ENCODE measurements around the genes CELSR1 and CERK.

- PRO-cap = no peak
These were observed 11.7 kb downstream of the CDPF1 start for GRCh38 chr22:46238375-46238752.

DNA sequence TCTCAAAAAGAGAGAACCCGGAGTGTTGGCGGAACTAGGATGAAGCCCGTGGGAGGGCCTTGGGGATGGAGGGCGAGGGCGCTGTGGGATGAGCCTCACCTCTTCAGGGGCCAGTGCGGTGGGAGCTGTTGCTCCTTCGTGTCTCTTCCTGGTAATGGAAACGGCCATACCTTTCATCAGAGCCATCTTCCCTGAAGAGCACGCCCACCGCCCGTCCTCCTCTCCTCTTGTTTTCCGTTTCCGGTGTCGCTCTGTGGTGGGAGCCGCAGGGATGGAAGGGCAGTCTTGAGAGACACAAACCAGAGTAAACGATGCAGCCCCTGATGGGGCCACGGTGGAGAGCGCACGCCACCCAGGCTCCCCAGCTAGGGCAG, 15.8 kb downstream of the TRMU start:
- PRO-cap = no peak

- PRO-cap = no peak
These were observed 2.9 kb downstream of the CELSR1 start for GRCh38 chr22:46534201-46535272.

DNA sequence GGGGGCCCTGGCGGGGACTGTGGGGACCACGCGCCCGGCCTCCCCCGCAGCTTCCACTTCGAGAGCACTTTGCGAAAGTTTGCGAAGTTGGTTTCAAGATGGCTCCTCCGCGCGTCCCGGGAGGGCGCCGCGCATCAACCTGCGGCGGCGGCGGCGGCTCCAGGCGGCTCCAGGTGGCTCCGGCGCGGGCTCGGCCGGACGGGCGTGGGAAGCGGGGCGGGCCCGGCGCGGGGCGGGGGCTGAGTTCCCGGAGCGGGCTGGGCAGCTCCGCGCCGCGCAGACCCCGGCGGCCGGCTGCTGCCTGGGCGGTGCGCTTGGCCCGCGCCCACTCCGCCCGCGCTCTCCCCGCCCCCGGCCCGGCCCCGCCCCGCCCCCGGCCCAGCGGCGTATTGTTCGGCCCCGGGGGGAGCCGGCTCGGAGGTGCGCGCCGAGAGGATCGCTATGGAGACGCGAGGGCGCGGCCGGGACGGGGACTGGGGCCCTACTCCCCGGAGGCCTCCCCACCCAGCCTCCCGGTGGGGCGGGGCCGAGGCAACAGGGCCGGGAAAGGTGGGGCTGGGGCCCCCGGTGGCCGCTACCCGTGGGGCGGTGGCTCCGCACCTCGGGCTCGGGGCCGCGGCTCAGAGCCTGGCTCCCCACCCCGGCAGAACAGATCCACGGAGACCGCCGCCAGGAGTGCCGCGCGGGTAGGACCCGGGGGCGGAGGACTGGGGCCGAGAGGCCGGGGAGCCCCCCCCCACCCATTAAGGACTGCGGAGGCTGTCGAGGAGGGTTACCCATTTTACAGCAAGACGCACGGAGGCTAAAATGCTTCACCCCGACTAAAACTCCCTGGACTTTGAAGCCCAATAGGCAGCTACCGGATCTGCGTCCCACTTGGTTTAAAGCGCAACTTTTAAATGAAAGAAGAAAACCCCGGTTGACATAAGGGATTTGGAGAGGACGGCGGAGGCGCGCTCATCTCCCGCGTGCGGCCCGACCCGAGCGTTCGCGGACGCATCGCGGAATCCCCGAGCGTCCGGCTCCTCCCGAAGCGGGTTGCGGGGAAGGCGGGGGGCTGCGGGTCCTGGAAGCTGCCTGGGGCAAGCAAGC, at the start of gene CELSR1:
TSS of gene CELSR1 (minus strand) at position 316 of the 1,092 bp plus-strand sequence.
- PRO-cap = bidirectional peak, plus-strand start at position 417 of the sequence, minus-strand start at position 296 of the sequence; bidirectional peak, plus-strand start at position 931 of the sequence, minus-strand start at position 883 of the sequence

DNA sequence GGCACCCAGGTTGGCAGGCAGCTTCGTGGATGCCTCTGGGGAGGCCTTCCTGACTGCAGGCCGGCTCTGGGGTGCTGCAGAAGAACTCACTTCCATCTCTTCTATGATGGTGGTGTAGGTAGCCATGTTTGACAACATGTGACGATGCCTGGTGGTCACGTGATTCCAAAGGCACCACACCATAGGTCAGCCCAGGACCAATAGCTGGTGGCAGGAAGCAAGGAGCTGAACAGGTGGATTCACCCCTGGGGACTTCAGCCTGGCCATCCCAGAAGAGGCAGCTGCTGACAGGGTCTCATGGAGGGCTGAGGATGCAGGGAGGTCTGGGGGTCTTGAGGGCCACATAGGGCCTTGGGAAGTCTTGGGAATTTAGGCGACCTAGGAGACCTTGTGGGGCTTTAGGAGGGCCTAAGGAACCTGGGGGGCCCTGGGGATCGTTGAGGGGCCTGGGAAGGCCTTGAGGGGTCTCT, 24.2 kb upstream of the CELSR1 start:
- PRO-cap = no peak

DNA sequence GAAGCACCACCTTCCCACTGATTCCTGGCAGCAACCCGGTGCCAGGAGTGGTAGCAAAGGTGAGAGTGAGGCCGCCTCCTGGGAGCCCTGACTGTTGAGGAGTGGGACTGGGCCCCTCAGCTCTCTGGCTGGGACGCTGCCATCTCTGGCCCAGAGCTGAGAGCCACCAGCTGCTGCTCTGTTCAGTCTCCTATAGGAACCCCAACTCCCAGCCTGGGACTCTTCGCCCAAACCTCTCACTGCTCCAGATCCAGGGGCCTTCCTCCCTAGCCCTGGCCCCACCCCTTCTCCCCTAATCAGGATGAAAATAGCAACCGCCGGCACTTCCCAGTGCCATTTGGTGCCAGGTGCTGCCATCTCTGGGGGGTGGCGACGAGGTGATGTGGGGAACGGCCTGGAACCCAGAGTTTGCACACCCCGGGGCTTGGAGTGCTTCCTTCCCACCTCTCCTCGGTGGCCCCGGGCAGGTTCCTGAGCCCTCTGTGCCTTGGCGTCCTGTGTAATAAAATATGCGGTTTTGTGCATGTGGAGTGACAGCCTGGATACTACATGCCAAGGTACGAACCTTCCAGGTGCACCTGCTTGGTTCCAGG, 35.7 kb upstream of the CELSR1 start:
- PRO-cap = no peak

- PRO-cap = no peak
These were observed 5.8 kb downstream of the GRAMD4 start for GRCh38 chr22:46625830-46626513.

DNA sequence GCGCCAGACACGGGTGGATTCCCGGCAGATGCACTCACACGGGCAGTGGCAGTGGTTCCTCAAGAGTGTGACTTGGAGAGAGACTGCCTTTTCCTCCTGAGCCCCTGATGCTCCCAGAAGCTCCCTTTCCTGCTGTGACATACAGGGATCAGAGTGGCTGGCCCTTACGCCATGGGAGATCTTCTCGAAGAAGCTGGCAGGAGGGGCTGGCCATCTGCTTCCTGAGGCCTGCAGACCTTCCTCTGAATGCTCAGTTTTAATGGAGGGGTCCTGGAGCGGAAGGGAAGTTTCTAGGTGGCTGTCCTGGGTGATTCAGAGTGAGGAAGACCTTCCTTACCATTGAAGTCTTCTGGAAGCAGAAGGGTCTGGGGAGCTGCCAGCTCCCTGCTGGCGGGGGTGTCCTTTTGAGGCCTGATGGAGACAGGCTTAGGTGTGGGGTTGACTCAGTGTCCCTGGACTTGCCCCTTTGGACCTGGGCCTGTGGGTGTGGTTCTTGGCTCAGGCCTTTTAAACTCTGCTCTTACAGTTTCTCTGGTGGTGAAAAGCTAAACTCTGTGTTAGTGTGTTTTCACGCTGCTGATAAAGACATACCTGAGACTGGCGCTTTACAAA, 26.1 kb downstream of the GRAMD4 start:
- PRO-cap = no peak

DNA sequence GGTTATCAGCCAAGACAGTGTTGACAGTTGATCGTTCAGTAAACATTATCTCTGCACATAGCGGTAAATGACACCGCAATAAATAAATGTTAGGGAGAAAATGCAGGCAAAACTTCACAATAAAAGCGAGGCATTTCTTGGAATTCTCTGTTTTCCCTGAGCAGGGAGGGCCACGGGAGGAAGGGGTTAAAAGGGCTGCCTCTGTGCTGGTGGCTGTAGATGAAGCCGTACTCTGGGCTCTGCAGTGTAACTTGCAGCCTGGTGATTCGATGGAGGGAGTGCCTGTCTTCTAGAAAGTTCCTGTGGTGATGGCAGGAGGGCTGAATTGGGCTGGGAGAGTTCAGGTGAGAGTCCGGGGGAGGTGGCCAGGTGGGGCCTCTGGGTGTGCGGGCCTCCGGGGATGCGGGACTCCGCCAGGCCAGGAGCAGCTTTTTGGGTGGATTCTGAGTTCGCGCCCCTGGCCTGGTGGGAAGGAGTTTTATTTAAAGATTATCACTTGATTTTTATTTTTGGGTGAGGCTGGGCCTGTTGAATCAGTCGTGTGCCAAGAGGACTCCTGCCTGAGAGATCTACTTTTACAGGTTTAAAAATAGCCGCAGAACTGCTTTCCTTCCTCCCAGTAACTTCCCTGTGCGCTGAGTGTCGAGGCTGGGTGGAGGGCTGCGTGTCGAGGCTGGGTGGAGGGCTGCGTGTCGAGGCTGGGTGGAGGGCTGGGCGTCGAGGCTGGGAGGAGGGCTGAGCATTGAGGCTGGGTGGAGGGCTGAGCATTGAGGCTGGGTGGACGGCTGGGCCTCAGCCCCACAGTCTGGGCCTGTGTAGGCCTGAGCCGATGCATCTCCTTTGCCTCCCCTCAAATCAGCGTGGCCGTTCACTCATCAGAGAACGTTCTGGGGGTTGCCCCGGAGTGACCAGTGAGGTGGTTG, 29.7 kb downstream of the GRAMD4 start:
- PRO-cap = no peak

GRCh38 chr22:46655950-46656623, 35.9 kb downstream of the GRAMD4 start:
- PRO-cap = no peak

GRCh38 chr22:46676357-46676982, 56.3 kb downstream of the GRAMD4 start:
- PRO-cap = no peak

GRCh38 chr22:46710624-46711587, 27.1 kb downstream of the CERK start:
- PRO-cap = no peak

- PRO-cap = no peak
These were observed 7.5 kb downstream of the CERK start for GRCh38 chr22:46730498-46731030.

DNA sequence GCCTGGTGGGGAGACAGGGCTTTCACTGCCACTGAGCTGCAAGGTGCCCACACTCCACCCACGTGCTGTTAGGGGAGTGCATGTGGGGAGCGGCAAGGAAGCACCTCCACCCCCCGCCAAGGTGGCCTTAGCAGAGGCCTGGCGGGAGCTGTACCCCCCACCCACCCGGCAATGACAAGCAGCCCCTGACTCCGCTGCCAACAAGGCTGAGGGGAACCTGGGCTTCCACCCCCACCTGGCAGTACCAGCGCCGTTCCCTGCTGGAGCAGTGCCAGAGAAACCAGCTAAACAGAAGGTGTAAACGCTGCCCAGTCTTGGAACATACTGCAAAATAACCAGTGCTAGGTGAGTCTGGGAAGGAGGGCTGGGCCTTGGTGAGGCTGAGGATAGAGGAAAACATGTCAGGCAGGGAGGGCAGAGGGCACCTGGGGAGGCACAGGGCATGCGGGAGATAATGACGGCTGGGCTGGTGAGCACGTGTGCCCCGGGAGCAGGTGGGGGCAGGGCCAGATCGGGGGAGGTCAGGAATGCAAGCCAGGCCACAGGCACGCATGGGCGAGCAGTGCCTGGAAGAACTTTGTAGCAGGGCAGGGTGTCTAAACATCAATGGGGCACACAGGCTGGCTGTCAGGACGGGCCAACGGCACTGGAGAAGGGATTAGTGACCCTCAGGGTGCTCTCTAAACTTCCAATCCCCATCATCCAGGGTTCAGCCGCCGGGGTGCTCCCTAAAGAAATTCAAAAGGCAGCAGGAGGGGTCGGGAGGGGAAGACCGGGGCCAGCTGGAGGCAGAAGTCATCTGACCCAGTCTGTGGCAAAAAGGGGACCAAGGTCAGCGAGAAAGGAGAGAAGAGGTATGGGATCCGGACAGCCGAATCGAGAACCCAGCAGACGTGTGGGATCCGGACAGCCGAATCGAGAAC, 6.6 kb downstream of the CERK start:
- PRO-cap = no peak

DNA sequence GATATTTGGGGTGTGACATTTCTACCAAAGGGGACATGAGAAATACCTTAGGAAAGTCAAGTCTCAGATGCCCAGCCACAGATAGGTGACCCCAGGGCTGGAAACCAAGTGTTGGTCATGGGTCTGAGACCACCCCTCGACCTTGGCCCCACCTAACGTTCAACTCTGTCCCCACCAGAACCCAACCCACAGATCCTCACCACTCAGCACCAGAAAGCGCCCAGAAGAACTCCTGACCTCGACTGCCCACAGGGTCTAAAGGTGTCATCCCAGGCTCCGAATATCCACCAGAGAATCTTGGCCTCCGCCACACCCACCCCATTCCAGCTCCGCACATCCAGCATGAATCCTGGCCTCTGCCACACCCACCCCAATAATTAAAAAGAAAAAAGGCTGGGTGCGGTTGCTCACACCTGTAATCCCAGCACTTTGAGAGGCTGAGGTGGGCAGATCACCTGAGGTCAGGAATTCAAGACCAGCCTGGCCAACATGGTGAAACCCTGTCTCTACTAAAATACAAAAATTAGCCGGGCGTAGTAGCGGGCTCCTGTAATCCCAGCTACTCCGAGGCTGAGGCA, 1.3 kb downstream of the CERK start:
- PRO-cap = no peak

- PRO-cap = bidirectional peak, plus-strand start at chr22:46738387, minus-strand start at chr22:46738249; bidirectional peak, plus-strand start at chr22:46738475, minus-strand start at chr22:46738500
These were observed at the start of gene CERK for GRCh38 chr22:46737956-46738785. CERK (minus strand) TSS chr22:46738252.

DNA sequence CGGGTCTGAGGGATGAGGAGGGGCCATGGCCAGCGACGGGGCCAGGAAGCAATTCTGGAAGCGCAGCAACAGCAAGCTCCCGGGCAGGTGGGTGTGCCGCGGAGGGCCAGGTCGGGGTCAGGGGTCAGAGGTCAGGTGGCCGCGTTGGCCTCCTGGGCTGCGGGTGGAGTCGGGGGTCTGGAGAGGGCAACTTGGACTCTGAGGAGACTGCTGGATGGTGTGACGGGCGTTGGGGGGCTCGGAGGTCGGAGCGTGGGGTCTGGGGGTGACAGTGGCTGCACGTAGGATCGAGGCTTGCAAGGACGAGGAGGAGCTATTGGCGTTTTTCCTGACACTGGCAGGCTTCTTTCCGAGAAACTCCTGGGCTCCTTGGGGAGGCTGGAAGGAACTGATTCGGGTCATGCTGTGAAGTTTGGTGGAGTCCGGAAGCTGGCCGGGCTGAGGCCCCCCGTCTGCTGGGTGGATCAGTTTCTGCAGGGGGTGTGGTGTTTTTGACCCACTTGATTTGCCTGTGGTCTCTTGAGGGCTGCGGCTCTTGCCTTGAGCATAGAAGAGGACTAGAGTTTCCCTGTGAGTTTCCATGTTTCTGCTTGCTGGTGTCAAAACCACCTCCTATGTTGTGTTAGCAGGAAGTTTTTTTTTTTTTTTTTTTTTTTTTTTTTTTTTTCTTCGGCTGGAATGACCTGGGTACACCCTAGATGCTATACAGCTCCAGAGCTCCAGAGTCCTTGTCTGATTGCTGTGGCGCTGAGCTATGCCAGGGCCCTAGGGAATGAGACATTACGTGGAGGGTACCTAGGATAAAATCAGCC, 518 bp downstream of the TBC1D22A start:
- PRO-cap = no peak

DNA sequence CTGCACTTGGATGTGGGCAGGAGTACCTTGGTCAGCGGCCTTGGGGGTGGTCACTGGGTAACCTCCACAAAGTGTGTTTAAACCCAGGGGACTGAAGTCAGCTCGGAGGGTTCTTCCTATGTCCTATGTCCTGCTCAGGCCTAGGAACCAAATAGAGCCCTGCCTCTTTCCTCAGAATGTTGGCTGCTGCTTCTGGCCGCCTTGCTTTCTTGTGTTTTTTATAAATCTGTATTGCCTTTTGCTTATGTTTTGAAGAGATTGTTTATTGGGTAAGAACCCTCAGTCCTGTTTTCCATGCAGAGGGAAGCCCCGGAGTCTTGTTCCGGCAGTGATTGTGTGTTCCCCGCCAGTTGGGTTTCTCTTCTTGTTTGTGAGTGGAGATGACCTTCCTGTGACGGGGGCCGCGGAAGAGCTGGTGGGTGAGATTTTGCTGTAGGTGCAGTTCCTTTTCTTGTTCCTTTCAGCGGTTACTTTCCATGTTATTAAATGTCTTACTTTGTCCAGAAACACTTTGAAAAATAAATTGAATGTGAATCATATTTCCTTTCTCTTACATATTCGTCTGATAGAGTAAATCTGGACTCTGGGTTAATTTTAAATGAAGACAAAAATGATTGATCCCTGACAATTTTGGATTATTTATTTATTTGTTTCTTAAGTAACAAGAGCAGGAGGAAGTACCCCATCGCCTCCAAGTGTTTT, 8.3 kb downstream of the TBC1D22A start:
- PRO-cap = no peak

DNA sequence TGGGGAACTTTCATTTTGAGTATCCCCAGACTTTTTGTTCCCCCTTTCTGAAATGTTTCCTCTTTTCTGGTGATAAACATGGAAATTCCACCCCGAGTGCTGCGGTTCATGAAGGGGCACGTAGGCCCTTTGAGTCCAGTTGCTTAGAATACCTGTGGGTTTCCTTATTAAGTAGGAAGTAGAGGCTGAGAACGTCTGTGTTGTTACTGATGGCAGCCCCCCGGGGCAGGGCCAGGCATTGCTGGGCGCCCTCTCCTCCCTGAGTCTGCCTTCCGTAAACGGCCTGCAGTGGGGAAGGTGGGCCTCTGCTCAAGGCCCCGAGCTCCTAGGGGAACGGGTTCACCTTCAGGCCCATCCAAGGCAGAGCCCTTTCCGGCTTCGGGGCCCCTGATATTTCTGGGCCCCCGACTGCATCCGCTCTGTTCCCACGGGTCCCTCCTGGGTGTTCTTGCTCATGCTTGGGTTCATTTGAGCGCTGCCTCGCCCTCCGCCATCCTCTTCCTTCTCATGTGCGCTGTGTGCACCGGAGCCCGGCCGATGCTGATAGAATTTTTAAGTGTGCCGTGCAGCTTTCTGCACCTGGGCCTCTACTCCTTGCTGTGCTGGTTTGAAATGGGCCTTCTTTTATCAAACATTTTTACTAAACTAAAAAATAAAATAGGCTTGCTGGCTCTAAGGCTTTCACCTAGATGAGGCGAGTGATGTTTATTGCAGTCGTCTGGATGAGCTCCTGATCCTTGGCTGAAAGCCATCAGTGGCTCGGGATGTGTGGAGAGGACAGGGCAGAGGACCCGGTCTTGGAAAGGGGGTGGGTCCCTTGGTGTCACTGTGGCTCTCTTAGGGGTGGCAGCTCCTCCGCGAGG, 12.1 kb downstream of the TBC1D22A start:
- PRO-cap = no peak

DNA sequence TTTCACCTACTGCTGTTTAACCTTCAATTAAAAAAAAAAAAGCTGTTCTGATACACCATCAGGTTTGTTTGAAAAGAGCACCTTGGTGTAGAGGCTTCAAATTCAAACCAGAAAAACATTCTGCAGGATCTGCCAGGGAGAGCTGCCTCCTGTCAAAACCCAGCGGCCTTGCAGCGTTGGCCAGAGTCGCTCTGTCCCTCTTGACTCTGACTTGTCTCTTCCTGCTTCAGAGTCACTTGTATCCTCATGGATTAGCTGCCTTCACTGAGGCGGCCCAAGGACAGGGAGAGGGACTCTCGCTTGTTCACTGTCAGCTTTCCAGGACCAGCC, 17.9 kb downstream of the TBC1D22A start:
- PRO-cap = no peak